HL-60 (cell line): ENCODE measurements around the genes FAM162B and MCM9.

GRCh38 chr6:112258670-112259373 lies 4.5 kb upstream of the LAMA4 start:
- RRBS: no CpG with 5 or more reads among the region's 11 CpGs

- RRBS: no CpG with 5 or more reads among the region's 8 CpGs
Observed at GRCh38 chr6:113632091-113632776, 224.9 kb upstream of the MARCKS start.

DNA sequence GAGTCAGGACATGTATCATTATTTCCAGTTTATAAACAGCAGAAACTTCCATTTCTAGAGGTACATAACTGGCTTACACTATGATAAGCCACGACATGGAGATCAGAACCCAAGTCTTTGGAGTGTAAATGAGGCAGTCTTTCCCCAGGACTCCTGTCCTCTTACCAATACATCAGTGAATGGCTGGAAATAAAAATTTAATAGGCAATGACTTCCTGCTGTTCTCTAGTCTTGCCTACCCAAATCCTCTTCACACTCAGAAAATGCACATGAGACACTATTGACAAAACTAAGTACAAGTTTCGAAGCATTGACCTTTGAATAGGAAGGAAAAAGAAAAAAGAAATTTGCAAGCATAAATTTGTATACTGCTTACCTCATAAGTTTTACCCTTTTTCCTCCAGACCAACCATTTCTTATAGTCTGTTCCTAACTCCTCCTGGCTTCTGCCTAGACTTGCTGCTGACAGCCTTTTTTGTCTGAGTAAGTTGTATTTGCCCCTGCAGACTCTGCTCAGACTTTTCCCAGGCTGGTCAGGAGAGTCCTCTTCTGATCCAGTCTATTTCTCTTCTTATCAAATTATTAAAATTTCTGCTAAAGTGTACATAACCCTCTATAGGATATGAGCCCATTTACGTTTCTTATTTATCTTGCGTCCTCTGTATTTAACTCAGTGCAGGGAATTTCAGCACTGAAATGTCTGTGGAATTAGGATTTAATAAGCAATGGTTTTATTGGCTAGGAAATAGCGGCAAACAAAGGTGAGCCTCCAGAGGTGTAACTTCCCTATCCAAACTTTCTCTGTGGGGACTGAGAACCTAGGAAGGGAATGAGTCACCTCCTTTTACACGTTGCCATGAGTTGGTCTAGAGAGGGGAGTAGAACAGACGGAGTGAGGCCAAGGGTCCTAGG lies 207.2 kb upstream of the MARCKS start:
- RRBS: no CpG with 5 or more reads among the region's 7 CpGs

DNA sequence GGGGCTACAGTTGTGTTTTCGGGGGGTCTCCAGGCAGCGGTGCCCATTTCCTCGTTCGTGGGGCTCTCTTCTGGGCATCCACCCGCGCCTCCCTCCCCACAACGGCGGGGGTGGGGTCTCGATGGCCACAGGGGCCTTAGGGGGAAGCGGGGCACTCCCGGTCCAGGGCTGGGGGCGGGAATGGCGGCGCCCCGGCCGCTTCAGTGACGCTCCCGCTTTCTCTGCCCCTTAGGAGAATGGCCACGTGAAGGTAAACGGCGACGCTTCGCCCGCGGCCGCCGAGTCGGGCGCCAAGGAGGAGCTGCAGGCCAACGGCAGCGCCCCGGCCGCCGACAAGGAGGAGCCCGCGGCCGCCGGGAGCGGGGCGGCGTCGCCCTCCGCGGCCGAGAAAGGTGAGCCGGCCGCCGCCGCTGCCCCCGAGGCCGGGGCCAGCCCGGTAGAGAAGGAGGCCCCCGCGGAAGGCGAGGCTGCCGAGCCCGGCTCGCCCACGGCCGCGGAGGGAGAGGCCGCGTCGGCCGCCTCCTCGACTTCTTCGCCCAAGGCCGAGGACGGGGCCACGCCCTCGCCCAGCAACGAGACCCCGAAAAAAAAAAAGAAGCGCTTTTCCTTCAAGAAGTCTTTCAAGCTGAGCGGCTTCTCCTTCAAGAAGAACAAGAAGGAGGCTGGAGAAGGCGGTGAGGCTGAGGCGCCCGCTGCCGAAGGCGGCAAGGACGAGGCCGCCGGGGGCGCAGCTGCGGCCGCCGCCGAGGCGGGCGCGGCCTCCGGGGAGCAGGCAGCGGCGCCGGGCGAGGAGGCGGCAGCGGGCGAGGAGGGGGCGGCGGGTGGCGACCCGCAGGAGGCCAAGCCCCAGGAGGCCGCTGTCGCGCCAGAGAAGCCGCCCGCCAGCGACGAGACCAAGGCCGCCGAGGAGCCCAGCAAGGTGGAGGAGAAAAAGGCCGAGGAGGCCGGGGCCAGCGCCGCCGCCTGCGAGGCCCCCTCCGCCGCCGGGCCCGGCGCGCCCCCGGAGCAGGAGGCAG lies 2.6 kb downstream of the MARCKS start:
- RRBS: 96% methylated on average over 30 of the region's 125 CpGs

GRCh38 chr6:114144804-114145878 lies 174.2 kb upstream of the HDAC2 start:
- RRBS: no CpG with 5 or more reads among the region's 10 CpGs

- RRBS: no CpG with 5 or more reads among the region's 8 CpGs
Observed at GRCh38 chr6:116100117-116100542, 523 bp upstream of the NT5DC1 start.

DNA sequence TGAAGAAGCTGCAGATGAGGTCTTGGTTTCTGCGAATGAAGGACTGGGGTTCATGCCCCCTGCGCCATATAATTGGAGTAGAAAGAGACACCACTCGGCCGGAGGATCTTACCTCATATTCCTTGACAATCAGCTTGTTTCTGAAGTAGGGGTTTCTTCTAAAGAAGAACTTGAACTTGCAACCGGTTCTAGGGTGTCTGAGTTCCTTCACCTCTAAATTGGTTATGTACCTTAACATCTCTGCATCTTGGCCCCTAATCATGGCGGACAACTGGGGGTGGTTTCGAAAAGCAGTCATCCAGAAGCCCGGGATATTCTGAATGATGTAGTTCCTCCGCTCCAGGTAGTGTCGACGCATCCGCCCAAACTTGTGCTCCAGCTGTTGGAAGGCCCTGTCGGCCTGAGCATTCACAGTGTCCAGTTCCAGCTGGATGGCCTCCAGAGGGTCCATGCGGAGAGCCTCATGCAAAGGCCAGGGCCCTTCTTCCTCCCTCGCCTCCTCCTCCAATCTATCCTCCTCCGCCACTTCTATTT lies 967 bp downstream of the TSPYL1 start:
- RRBS: 28% methylated on average over 4 of the region's 16 CpGs

- RRBS: no CpG with 5 or more reads among the region's 8 CpGs
Observed at GRCh38 chr6:116404954-116405716, 34.4 kb downstream of the DSE start.

- RRBS: no CpG with 5 or more reads among the region's 1 CpG
Observed at GRCh38 chr6:116427013-116427213, 34.3 kb upstream of the CALHM6 start.

GRCh38 chr6:116765045-116766101 lies at the start of gene FAM162B:
Gene FAM162B, minus strand, starts transcription at chr6:116765719.
- RRBS: 15% methylated on average over 36 of the region's 89 CpGs

DNA sequence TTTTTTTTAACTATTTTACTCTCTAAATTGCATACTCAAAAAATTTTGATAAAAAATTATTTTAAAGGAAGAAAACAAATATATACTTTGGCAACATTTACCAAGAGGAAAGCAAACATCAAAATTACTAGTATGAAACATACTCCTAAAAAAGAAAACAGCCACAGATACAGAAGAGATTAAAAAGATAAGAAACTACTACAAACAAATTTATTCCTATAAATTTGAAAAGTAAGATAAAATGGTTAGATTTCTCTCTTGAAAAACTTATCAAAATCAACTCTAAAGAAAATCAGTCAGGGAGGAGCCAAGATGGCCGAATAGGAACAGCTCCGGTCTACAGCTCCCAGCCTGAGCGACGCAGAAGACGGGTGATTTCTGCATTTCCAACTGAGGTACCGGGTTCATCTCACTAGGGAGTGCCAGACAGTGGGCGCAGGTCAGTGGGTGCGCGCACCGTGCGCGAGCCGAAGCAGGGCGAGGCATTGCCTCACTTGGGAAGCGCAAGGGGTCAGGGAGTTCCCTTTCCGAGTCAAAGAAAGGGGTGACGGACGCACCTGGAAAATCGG lies 83.8 kb upstream of the VGLL2 start:
- RRBS: no CpG with 5 or more reads among the region's 19 CpGs

- RRBS: no CpG with 5 or more reads among the region's 5 CpGs
Observed at GRCh38 chr6:118296138-118296914, 251.8 kb upstream of the PLN start.

DNA sequence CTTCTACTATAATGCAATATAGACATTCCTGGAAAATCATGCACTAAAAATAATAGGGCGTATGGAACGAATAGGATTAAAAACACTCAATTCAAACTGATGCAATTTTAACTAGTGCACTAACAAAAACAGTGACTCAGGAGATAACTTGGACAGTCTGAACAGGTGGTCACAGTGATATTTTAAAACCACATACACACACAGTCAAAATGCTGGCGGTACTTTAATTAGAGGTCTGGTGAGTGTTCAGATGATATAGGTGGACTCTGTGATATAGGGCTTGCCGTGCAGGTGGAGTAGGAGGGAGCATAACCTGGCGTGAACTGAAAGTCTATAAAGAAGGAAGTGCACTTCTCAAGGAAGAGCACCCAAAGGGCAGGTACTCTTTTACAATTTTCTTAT lies 42.0 kb upstream of the PLN start:
- RRBS: no CpG with 5 or more reads among the region's 5 CpGs

GRCh38 chr6:118664348-118664702 lies 12.9 kb upstream of the CEP85L start:
- RRBS: no CpG with 5 or more reads among the region's 4 CpGs

DNA sequence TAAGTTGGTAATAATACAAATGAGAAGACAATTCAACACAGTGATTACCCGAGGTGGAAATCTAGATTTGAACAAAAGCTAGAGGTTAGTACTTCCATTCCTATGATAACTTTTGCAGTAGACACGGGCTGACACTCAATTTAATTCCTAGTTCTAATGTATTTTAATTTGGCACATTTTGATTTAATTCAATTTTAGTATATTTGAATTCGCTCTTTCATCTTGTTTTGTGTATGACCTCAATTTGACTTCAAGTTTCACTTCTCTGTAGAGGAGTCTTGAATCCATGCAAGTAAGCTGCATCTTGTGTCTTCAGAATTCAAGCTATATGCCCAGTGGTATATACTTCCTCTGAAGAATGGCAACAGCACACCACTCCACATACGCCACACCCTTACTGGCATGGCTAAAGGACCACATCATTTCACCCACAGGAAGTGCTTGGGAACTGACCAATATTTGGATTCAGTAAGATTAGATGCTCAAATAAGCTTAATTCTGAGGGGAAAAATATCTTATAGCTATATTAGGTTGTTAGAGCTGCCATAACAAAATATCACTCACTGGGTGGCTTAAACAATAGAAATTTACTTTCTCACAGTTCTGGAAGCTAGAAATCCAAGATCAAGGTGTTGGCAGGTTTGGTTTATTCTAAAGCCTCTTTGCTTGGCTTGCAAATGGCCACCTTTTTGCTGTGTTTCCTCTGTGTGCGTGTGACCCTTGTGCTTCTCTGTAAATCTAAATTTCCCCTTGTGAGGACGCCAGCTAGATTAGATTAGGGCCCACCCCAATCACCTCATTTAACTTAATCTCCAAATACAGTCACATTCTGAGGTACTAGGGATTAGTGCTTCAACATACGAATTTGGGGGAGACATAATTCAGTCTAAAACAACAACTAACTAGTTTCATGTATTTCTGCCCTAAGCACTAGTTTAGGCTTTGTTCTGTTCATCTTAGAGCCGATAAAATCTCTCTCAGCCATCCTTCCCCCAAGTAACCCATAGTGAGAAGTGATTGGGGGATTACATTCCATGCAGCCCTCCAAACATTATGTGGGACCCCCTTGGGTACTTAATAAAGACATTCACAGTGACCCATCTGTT lies 2.7 kb upstream of the ASF1A start:
- RRBS: no CpG with 5 or more reads among the region's 8 CpGs

GRCh38 chr6:118934113-118935580 lies at the start of gene MCM9:
Gene MCM9, minus strand, starts transcription at chr6:118935159.
- RRBS: 3% methylated on average over 50 of the region's 101 CpGs

GRCh38 chr6:119075960-119076988 lies 2.2 kb downstream of the FAM184A start:
- RRBS: no CpG with 5 or more reads among the region's 10 CpGs

GRCh38 chr6:119147446-119147906 lies 69.0 kb upstream of the FAM184A start:
- RRBS: no CpG with 5 or more reads among the region's 2 CpGs

- RRBS: no CpG with 5 or more reads among the region's 3 CpGs
Observed at GRCh38 chr6:119188320-119188664, 109.8 kb upstream of the FAM184A start.